Mammary epithelial cell (primary cell): ENCODE measurements around the gene ZNF140.

DNA sequence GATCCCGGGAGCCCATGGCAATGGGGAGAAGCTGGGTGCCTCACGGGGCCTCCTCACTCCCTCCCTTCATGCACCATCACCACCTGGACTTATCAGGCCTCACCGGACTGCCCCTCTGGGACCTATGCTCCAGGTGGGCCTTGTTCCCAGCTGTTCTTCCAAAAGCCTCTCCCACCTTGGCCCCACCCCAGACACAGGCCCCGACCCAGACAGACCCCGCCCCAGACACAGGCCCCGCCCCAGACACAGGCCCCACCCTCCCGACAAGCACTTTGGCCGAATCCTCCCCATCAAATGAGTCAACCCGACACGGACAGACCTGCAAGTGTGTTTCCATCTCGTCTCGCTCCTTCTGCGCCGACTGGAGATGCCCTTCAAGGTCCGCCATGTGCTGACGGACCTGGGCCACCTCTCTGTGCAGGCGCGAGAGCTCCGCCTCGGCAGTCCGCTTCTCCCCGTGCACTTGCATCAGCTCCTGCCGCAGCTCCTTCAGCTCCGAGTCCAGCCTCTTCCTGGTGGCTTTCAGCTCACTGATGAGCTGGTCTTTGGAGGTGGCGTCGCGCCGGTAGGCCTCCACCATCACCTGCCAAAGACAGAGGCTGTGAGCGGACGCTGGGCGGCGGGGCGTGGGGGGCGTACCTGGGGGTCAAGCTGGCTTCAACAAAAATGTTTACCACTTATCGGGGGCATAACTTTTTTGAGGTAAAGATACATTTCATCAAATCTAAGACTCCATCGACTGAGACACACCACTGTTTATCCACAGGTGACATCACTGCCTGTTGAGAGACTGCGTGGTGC is 27.3 kb upstream of the ANKLE2 start:
- CAGE, long polyA plus RNA, result no peak
- RRBS, result 95% methylated on average over 2 of the region's 37 CpGs

DNA sequence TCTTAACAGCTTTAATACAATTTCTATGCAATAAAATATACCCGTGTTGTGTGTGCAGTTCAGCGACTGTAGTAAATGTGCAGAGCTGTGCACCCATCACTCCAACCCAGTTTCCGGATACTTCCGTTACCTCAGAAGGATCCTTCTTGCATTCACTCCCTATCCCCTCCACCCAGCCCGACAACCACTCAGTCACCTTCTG is 4.0 kb upstream of the GOLGA3 start:
- CAGE, long polyA plus RNA, result no peak
- RRBS, result no CpG with 5 or more reads among the region's 5 CpGs

DNA sequence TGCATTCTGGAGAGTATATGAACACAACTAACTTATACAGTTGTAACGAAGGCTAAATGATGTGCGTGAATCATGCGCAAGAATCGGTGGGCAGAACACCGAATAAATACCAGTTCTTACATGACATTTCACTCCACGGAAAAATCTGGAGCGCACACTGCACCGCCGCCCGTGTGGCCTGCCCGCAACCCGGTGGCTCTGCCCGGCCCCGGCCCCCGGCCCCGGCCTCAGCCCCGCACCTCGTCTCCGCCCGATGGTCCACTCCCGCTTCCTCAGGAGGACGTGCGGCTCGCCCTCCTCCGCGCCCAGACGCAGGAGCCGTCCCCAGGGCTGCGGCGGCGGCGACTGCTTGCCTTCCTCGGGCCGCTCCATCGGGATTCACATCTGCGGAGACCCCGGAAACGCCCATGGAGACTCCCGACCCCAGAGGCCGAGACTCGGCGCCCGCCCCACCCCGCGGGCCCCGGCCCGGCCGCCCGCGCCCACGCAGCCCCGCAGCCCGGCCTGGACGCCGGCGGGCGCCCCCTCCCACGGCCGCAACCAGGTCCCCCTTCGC is 370 bp downstream of the CHFR start:
- CAGE, long polyA plus RNA, result no peak
- RRBS, result 2% methylated on average over 15 of the region's 60 CpGs

- CAGE, long polyA plus RNA, result no peak
- RRBS, result 2% methylated on average over 5 of the region's 61 CpGs
These were observed at the start of gene ZNF140 for GRCh38 chr12:133080582-133081358. Gene ZNF140 (plus strand): TSS chr12:133080923.

DNA sequence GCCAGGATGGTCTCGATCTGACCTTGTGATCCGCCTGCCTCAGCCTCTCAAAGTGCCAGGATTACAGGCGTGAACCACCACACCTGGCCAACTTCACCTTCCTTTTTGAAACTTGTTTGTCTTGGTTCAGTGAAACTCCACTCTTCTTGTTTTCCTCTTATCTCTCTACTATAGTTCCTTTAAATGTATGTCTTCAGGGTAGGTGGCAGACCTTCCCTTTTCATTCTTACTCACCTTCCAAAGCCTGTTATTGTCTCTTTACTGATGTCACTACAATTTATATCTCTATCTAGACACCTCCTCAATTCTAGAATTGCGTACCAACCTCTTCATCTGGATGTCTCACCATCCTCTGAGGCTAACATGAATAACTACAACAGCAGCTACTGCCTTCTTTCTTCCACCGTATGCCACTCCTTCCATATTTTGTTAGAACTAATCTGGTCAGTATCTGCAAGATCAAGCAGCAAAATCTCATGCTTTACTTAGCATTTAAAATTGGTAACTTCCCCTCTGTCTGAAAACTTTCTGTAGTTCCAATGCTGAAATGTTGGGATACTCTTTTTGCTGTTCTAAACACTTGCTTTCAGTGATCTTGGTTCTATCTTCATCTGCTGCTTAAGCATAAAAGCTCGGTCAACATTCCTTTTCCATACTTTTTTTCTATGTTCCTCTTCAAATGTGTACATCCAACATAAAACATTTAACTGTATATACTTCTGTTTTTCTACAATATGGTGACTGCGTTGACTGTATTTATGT is 11.7 kb downstream of the ZNF891 start:
- CAGE, long polyA plus RNA, result no peak
- RRBS, result no CpG with 5 or more reads among the region's 7 CpGs